ENCODE results near the genes HYOU1, ABCG4, MCAM and THY1.

DNA sequence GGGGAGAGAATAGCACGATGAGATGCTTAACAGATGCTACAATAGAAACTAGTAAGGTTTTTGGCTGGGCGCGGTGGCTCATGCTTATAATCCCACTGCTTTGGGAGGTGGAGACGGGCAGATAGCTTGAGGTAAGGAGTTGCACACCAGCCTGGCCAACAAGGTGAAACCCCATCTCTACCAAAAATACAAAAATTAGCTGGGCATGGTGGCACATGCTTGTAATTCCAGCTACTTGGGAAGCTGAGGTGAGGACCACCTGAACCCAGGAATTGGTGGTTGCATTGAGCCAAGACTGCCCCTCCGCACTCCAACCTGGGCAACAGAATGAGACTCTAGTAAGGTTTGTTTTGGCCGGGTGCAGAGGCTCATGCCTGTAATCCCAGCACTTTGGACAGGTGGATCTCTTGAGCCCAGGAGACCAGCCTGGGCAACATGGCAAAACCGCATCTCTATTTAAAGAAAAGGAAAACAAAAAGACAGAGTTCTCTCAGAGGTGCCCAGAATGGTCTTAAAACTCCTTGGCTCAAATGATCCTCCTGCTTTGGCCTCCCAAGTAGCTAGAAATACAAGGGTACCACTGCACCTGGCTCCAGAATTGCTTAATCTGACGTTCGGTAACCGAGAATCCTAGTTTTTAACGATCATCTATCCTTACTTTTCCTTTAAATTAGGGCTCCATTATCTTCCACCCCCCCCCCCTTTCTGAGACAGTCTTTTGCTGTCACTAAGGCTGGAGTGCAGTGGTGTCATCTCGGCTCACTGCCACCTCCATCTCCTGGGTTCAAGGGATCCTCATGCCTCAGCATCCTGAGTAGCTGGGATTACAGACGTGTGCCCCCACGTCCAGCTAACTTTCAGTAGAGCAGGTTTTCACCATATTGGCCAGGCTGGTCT, 2.0 kb downstream of the RPS25 start:
- PRO-cap, 2 experiments, result no peak in any of the 2 experiments
- RAMPAGE, long total RNA, 5 experiments, result no peak in any of the 5 experiments

- PRO-cap, 2 experiments, result no peak in any of the 2 experiments
- RAMPAGE, long total RNA, 5 experiments, result no peak in any of the 5 experiments
These were observed 986 bp downstream of the RPS25 start for GRCh38 chr11:119016841-119017873.

- PRO-cap, 2 experiments, result no peak in any of the 2 experiments
- RAMPAGE, long total RNA, 5 experiments, result no peak in any of the 5 experiments
These were observed 8.1 kb downstream of the HYOU1 start for GRCh38 chr11:119048781-119049439.

GRCh38 chr11:119055805-119056276, 1.2 kb downstream of the HYOU1 start:
- PRO-cap, 2 experiments, result no peak in any of the 2 experiments
- RAMPAGE, long total RNA, 5 experiments, result no peak in any of the 5 experiments

DNA sequence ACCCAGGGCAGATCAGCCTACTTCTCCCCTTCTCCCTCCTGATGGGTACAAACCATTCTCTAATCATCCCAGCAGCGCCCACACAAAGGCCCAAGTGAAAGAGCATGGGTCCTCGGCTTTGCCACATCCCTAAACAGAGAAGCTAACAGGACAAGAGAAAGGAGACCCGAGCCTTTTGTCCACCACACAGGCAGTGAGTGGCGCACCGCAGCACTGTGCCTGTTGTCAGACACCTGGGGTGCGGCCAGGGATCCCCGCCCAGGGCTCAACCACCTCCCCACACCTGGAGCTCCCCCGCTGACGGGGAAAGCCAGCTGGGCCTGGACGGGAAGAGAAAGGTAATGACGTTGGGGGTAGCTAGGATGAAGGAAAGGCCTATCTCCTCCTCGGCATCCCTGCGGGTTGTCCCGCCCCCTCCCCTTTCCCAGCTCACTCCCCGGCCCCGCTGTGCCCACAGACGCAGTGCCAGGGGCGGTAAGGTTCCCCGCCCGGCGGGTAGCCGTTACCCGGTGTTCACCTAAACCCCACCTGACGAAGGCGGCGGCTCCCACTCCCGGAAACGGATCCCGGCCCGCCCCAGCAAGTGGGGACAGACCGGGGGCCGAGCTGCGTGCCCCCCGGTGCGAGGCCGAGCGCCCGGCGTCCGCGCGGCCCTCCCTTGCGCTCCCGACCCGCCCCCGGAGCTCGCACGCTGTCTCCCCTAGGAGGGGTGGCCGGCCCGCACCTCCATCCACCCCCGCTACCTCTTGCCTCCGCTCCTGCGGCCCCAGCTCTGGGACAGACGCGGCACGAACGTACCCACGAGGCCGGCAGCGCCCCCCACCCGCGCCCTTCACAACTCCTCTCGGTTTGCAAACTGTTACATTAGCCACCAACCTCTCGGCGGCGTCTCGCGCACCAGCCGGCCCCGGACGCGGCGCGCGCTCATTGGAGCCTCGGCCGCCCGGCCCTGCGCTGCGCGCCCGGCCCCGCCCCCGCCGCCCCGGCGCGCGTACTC, at the start of gene HYOU1:
Gene HYOU1, minus strand, starts transcription at position 929 of the 997 bp plus-strand sequence.
- PRO-cap, 2 experiments, result peak in 2 of 2 experiments; most common minus-strand start position 836 of the sequence (in 1)
- RAMPAGE, long total RNA, 5 experiments, result start-site peak on the minus strand in 4 of 5 experiments, centred at positions 658 to 893 of the sequence, 249 to 2,894 reads per replicate

- PRO-cap, 2 experiments, result no peak in any of the 2 experiments
- RAMPAGE, long total RNA, 5 experiments, result no peak in any of the 5 experiments
These were observed 1.4 kb upstream of the H2AX start for GRCh38 chr11:119096356-119097366.

- PRO-cap, 2 experiments, result no peak in any of the 2 experiments
- RAMPAGE, long total RNA, 5 experiments, result no peak in any of the 5 experiments
These were observed 4.3 kb downstream of the HINFP start for GRCh38 chr11:119125609-119126233.

- PRO-cap, 2 experiments, result peak in 1 of 2 experiments; most common plus-strand start chr11:119149269 (in 1); most common minus-strand start chr11:119149163 (in 1)
- RAMPAGE, long total RNA, 5 experiments, result no peak in any of the 5 experiments
These were observed at the start of gene ABCG4 for GRCh38 chr11:119148752-119149407. TSS of gene ABCG4 (plus strand) at chr11:119149052.

- PRO-cap, 2 experiments, result no peak in any of the 2 experiments
- RAMPAGE, long total RNA, 5 experiments, result no peak in any of the 5 experiments
These were observed 7.0 kb downstream of the NLRX1 start for GRCh38 chr11:119175483-119175979.

- PRO-cap, 2 experiments, result no peak in any of the 2 experiments
- RAMPAGE, long total RNA, 5 experiments, result no peak in any of the 5 experiments
These were observed 54.2 kb downstream of the MCAM start for GRCh38 chr11:119262510-119263365.

DNA sequence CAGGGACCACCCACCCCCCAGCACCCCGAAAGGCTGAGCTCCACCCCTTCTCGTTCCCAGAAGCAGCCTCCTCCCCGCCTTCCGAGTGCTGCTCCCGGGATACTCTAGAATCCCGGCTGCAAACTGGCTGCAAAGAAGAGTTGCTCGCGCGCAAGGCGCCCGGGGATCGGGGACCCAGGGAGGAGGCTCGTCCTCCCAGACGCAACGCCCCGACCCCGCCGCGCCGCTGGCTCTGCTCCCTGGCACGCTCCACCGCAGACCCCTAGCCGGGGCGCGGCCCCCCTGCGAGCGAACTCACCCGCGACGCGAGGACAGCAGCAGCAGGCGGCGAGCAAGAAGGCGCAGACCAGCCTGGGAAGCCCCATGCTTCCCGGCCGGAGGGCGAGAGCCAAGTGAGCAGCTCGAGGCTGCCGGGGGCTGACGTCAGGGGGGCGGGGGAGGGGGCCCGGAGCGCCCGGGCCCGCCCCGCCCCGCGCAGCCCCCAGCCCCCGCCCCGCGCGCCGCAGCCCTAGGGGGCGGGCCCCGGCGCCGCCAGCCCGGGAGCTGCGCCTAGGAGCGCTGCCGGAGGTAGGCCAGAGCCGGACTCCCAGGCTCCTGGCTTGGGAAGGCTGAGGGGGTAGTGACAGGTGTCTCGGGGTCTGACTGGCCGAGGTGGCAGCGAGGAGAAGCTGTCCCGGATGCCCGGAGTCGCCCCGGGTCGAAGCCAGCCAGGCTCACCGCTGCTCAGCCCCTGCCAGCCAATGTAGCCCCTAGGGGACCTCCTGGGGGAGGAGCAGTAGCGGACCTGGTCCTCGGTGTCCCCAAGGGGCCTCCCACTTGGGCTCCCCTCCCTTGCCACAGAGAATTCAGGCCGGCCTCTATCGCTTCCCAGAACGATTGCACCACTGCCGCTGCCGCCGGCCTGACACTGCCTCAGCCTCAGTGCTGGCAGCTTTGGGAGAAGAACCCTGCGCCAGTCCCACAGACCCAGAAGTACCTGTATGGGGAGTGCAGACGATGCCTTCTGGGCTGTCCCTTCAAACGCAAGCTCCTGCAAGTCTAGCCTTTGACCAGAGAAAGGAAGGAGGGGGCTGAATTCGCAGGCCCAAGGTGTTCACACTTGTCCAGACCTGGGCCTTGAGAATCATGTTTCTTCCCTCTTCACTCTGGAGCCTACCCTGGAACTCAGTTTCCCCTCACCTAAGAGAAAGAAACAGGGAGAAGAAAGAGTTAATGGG, at the start of gene MCAM:
Gene MCAM, minus strand, starts transcription at position 394 of the 1,217 bp plus-strand sequence.
- PRO-cap, 2 experiments, result peak in 2 of 2 experiments; most common plus-strand start position 870 of the sequence (in 2); most common minus-strand start position 394 of the sequence (in 2)
- RAMPAGE, long total RNA, 5 experiments, result start-site peak on the minus strand in 3 of 5 experiments, centred at positions 388 to 395 of the sequence, 10 to 16 reads per replicate

- PRO-cap, 2 experiments, result no peak in any of the 2 experiments
- RAMPAGE, long total RNA, 5 experiments, result no peak in any of the 5 experiments
These were observed 1.1 kb upstream of the MCAM start for GRCh38 chr11:119318002-119318553.

GRCh38 chr11:119374064-119374717, 7.3 kb downstream of the USP2 start:
- PRO-cap, 2 experiments, result no peak in any of the 2 experiments
- RAMPAGE, long total RNA, 5 experiments, result no peak in any of the 5 experiments

DNA sequence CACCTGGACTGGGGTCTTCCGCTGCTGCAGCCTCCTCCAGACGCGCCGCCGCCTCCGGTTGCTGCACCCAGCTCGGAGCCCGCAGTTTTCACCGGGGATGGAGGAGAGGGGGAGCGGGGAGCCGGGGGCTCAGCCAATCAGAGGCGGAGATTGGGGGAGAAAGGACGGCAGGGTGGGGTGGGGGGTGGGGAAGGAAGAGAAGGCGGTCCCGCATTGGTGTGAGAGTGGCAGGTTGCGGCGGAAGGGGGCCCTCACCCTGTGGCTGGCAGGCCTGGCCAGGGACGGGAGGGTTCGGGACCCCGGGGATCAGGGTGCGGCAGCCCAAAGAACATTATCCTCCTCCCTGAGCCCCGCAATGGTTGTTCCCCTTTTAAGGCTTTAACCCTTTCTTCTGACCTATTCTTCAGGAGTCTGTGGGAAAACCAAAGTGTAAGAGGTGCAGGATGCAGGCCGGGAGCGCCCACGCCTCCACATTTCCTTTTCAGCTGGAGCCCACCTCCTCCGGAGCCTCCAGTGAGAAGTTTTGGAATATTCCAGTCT, at the start of gene THY1:
Gene THY1, minus strand, starts transcription at position 63 of the 540 bp plus-strand sequence.
- PRO-cap, 2 experiments, result peak in 2 of 2 experiments; most common plus-strand start position 230 of the sequence (in 1); most common minus-strand start position 60 of the sequence (in 2)
- RAMPAGE, long total RNA, 5 experiments, result start-site peak on the minus strand in 4 of 5 experiments, centred at positions 61 to 87 of the sequence, 35 to 1,351 reads per replicate

DNA sequence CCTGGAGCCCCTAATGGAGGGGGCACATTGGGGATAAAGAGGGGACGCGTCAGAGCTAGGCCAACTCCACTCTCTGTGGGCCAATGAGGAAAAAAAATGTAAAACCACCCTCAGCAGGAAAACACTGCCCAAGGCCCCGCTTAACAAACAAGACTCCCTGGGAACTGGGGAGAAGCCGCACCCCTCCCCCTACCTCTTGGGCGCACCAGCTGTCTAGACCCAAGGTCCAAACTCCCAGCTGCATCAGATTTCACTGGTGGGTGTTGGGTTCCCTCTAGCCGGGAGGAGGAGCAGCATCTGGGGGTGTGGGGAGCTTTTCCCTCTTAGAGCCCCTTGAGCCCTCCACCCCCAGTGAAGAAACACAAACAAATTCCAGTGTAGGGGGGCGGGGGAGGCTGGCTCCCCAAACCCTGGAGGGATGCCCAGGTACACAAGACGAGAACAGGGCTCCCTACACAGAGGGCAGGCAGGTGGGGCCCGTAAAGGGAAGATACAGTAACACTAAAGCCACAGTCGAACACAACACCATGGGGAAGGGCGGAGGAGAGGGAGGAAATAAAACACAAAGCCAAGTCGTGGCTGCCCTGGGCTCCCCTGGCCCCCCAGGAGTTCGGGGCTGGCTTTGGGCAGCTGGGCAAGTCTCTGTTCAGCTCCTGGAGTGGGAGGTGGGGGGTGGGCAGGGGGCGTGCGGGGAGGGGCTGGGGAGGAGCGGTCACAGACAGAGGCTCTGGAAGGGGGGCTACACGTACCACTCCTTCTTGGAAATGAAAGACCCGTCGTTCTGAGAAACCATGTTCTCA, 64.8 kb downstream of the NECTIN1 start:
- PRO-cap, 2 experiments, result no peak in any of the 2 experiments
- RAMPAGE, long total RNA, 5 experiments, result no peak in any of the 5 experiments

GRCh38 chr11:119686308-119687033, 42.5 kb downstream of the NECTIN1 start:
- PRO-cap, 2 experiments, result no peak in any of the 2 experiments
- RAMPAGE, long total RNA, 5 experiments, result no peak in any of the 5 experiments

DNA sequence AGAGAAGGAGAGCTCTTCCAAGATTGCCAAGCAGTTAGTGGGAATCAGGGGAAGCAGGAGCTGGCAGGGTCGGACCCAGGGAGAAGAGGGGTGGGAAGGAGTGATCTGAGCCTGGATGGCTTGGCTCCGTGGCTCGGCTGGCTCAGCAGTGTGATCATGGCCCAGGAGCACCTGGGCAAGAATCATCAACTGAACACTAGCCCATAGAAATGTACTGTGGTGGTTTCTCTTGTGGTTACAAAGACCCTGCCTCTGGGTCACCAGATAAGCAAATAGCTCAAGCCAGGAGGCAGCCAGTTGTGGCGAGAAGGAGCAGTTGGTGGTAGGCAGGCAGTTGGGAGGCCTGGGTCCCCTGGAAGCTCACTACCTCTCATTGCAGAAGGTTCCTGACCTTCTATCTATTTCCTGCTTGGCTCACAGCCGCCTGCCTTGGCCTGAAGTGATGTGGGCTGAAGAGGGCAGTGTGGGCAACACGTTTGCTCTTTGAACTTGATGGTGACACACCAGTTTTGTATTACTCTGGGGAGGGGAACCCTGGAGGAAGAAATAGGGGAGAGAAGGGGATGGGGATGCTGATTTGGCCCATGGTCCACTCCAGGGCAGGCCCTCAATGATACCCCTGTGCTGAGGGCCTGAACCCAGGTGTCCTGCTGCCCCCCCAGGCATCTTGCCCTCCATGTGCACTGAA, 34.7 kb downstream of the NECTIN1 start:
- PRO-cap, 2 experiments, result no peak in any of the 2 experiments
- RAMPAGE, long total RNA, 5 experiments, result no peak in any of the 5 experiments

DNA sequence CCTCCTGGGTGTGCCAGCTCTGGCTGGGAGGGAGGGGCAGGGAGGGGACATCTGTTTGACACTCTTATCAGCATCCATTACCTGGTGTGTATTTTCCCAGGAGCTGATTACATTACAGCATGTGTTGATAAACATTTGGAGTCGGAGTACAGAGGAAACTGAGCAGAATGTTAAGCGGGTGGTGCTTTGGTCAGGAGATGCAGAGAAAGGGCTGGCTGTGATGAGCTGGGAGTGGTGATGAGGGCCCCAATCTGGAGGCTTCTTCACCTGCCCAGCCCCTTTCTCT, 11.1 kb upstream of the NECTIN1 start:
- PRO-cap, 2 experiments, result no peak in any of the 2 experiments
- RAMPAGE, long total RNA, 5 experiments, result no peak in any of the 5 experiments

GRCh38 chr11:119742042-119743109, 13.4 kb upstream of the NECTIN1 start:
- PRO-cap, 2 experiments, result no peak in any of the 2 experiments
- RAMPAGE, long total RNA, 5 experiments, result no peak in any of the 5 experiments

DNA sequence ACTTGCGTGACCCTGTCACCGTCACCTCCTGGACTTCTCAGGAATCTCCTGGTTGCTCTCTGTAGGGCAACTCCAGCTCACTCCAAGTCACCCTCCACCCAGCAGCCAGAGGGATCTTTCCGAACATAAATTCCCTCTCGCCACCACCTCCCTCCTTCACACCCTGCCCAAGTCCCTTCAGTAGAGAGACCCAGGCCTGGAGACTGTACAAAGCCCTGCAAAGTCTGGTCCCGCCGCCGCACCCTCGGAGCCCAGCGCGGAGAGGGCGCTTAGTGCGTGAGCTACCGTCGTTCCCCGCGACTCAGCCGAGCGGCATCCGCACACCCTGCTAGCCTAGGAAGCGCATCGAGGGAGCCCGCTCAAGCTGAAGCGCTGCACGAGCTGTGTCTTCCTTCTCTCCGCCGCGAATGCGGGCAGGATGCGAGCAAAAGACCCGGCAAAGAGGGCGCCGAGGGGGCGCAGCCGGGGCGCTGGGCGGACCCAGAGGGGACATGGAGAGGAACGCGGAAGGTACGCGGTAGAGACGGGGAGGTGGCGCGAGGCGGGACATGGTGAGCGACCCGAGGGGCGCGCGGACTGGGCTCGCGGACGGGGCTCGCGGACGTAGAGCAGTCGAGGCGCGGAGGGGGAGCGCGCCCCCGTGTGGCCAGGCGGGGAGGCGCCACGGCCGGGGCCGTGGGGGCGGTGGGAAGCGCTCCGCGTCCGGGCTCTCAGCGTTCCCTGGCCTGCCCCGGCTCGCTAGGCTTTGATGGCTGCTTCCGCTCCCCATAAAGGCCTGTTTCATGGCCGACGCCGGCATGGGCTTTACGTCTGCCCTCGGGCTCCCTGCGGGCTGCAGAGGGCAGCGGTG, 31.0 kb upstream of the TRIM29 start:
- PRO-cap, 2 experiments, result no peak in any of the 2 experiments
- RAMPAGE, long total RNA, 5 experiments, result no peak in any of the 5 experiments